Measurements from ENCODE around the gene APBA1.

DNA sequence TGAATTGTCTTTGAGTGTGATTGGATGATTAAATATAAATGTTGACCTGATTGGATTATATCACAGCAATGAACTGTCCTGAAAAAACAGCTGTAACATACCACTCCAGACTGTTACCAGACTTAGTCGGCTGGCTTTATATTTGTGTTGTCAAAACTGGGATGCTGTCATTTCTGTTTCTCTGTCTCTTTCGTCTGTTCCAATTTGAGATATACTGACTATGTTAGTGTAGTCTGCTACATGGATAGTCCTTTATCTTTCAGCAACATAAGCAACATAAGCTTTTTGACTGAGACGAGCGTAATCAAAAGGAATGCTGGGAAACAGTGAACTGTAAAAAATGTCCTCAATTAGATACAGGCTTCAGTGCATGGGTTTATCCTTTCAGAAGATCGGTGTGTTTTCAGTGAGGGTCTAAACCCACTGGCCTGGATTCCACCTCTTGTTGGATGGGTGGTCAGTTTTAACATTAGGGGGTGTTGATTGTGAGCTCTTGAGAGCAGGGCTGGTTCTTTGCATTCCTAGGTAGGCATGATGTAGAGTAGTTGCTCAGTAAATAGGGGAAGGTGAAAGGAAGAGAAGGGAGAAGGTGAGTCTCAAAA, 13.3 kb downstream of the TJP2 start:
- PRO-cap = no peak
- RAMPAGE, long total RNA, 3 experiments = start-site peak on the plus strand in 1 of 3 experiments, centred at position 292 of the sequence, 9 reads per replicate

DNA sequence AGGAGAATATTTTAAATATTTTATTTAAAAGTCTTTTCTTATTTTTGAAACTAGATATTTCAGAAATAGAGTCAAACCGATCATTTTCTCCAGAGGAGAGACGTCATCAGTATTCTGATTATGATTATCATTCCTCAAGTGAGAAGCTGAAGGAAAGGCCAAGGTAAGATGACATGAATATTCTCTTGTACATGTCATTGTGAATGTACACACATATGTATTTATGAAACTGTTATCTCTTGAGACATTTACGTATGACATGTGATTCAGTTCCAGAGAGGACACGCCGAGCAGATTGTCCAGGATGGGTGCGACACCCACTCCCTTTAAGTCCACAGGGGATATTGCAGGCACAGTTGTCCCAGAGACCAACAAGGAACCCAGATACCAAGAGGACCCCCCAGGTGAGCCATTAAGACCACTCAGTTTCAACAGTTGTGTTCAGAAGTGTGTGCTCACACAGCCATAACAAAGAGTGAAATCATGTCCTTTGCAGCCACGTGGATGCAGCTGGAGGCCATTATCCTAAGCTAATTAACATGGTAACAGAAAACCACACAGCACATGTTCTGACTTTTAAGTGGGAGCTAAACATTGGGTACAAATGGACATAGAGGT, 53.7 kb downstream of the TJP2 start:
- PRO-cap = no peak
- RAMPAGE, long total RNA, 3 experiments = no peak in any of the 3 experiments

GRCh38 chr9:69379565-69380188, 54.7 kb downstream of the ENTREP1 start:
- PRO-cap = no peak
- RAMPAGE, long total RNA, 3 experiments = no peak in any of the 3 experiments

DNA sequence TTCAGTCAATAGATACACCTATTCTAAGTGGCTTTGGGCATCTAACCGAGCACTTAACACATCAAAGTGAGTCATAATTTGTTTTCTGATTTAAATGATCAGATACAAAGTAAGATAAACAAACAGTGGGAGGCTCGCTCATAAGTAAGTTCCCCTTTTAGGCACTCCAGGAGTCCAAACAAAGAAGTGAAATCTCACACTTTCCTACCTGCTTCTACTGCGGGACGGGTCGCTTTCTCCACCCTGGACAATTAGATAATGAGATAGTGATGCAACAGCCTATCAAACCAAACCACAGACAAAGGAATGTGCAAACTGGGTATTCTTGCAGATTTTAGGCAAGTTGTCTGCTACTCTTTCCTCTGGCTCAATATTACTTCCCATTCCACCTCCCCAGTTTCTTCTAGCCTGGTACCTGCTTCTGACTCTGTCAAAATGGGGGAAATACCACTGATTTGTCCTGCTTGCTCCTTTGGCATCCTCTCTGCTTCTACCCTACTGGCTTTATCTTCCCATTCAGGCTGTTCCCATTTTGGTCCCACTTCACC, 89.9 kb downstream of the APBA1 start:
- PRO-cap = no peak
- RAMPAGE, long total RNA, 3 experiments = no peak in any of the 3 experiments

DNA sequence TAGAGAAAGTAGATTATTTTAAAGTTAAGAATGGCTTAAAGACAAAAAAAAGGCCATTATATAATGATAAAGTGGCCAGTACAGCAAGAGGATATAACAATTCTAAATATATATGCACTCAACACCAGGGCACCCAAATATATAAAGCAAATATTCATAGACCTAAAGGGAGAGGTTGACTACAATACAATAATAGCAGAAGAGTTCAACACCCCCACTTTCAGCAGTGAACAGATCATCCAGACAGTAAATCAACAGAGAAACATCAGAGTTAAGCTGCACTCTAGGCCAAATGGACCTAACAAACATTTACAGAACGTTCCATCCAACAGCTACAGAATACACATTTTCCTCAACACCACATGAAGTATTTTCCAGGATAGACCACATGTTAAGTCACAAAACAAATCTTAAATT, 19.0 kb downstream of the APBA1 start:
- PRO-cap = no peak
- RAMPAGE, long total RNA, 3 experiments = no peak in any of the 3 experiments

GRCh38 chr9:69671686-69672798, at the start of gene APBA1:
TSS of gene APBA1 (minus strand) at chr9:69672371.
- PRO-cap = bidirectional peak, plus-strand start at chr9:69672539, minus-strand start at chr9:69672386
- RAMPAGE, long total RNA, 3 experiments = start-site peak on the minus strand in 1 of 3 experiments, at chr9:69672281-69672334 at its widest, 10 reads per replicate

- PRO-cap = unidirectional peak, minus-strand start at chr9:69805993
- RAMPAGE, long total RNA, 3 experiments = no peak in any of the 3 experiments
Observed at GRCh38 chr9:69805713-69806077, 14.9 kb upstream of the CFAP95 start.

- PRO-cap = no peak
- RAMPAGE, long total RNA, 3 experiments = no peak in any of the 3 experiments
Observed at GRCh38 chr9:70066781-70067377, 23.2 kb downstream of the MAMDC2 start.

- PRO-cap = no peak
- RAMPAGE, long total RNA, 3 experiments = no peak in any of the 3 experiments
Observed at GRCh38 chr9:70204503-70205373, 54.0 kb upstream of the SMC5 start.

- PRO-cap = no peak
- RAMPAGE, long total RNA, 3 experiments = no peak in any of the 3 experiments
Observed at GRCh38 chr9:70205385-70206007, 53.3 kb upstream of the SMC5 start.

DNA sequence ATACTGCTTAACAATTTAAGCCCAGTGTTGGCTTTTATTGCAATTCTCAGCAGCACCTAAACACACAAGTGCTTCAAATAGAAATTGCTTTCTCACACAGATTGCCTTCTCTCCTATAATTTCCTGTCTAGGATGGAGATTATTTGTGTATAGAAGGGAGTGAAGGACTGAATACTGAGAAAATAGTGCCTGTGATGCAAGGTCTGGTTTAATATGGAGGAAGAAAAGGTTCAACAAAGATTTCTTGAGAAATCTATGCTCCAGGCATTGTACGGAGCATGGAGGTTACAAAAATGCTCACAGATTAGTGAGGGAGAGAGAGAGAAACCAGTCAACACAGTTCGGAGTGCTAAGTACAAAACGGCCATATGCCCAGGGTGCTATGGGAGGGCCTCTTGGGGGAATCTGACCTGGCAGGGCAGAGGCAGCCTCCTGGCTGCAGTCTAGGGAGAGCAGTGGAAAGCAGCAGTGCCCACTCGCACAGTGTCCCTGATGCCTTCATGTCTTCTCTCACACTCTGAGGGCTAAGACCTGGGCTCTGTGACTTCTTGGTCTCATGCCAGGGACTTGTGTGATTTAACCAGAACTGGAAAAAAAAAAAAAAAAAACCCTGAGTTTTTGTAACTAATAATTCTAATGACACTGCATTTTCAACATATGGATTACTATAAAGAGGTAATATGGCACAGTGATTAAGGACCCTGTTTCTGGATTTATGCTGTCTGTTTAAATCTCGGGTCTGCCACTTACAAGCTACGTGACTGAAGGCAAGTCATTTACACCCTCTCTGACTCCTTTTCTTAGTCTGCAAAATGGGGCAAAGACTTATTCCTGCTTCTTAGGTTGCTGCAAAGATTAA, 29.7 kb upstream of the SMC5 start:
- PRO-cap = no peak
- RAMPAGE, long total RNA, 3 experiments = no peak in any of the 3 experiments

- PRO-cap = no peak
- RAMPAGE, long total RNA, 3 experiments = no peak in any of the 3 experiments
Observed at GRCh38 chr9:70407448-70407954, 7.0 kb downstream of the KLF9 start.

DNA sequence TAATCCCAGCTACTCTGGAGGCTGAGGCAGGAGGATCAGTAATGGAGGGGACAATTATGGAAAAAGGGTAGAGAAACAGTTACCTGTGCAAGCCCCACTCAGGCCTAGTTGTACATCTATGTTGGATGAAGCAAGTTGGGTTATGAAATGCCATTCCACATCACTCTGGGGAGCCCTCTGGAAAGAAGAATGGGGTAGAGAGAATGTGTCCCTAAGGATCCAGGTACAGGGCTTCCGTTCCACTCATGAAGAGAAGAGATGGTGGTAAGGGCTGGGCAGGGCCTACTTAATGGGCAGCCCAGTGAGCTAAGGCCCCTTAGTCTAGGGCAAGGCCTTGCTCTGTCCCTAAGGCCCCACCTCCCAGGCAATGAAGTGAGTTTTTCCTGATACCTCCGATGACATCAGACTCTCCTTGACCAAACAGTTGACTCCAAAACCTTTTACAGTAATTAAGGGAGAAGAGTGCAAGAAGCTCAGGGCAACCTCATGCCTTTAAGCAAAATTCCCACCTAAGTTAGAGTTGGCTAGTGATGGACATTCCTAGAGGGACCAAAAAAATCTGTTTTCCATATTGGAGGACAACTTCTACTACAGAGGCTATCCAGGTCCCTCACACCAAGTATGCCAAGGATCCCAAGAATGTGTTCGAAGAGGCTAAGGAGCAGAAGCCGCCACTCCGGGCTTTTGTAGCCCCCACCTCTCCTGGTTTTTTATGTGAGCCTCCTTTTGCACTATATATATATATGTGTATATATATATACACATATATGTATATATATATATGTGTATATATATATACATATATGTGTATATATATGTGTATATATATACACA, 6.0 kb downstream of the KLF9 start:
- PRO-cap = no peak
- RAMPAGE, long total RNA, 3 experiments = no peak in any of the 3 experiments

DNA sequence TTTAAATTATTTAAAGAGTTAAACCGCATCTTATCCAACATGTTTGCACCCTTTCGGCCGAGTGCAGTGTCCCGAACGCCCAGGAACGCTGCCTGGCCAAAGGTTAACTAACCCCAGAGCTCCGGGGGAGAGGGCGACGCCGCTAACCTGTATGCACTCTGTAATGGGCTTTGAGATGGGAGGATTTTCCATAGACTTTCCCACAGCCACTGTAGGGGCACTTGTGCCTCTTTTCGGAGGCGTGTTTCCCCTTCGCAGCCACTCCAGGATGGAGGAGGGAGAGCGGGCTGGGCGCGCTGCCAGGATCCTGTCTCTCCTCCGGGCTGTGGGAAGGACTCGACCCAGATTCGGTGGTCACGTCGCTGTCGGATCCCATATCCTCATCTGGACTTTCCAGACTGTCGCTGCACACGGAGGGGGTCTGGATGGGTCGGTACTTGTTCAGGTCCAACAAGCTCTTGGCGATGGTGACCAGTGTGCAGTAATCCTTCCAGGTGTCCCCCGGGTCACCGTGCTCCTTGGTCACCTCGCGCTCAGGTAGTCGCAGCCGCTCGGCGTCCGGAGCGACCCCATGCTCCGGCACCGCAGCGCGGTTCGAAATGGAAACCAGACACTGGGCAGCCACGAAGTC, 1.6 kb downstream of the KLF9 start:
- PRO-cap = bidirectional peak, plus-strand start at position 344 of the sequence, minus-strand start at position 270 of the sequence
- RAMPAGE, long total RNA, 3 experiments = no peak in any of the 3 experiments

DNA sequence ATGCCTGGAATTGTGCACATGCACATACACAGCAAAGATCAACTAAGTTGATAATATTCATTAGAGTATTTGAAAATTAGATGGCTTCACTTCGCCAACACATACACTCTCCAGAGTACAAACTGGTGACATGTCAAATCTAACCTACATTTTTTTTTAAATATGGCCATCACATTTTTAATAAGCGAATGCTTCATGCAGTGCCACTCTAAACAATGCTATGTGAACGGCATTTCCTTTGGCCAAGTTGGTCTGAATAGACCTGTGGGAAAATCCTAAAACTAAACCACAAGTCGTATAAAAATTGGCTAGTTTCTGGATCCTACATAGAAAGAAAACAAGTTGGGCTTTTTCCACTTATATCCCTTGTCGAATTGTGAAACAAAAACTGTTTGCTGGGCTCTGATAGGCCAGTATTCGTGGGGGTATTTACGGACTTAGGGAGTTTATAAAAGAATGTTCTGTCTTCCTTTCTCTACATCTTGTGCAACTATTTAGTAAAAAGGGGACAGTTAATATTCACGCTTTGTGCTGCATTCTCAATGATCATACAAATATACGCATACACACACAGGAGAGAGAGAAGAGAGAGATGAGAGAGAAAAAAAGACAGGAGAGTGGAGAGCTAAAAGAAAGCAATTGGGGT, 153.0 kb upstream of the KLF9 start:
- PRO-cap = bidirectional peak, plus-strand start at position 478 of the sequence, minus-strand start at position 376 of the sequence
- RAMPAGE, long total RNA, 3 experiments = no peak in any of the 3 experiments

DNA sequence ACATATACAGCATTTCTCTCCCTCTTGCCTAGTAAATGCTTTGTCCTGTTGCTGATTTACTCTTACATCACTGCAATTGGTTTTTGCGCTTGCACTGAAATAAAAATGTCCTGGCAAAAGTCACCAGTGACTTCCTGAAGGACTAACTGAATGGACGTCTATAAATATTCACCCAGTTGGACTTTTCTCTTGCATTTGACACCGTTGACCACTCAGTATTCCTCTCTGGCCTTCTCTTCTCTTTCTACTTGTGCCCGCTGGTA, 170.6 kb upstream of the KLF9 start:
- PRO-cap = no peak
- RAMPAGE, long total RNA, 3 experiments = no peak in any of the 3 experiments

GRCh38 chr9:70601377-70601994, 187.0 kb upstream of the KLF9 start:
- PRO-cap = unidirectional peak, minus-strand start at chr9:70601465; bidirectional peak, plus-strand start at chr9:70601892, minus-strand start at chr9:70601695
- RAMPAGE, long total RNA, 3 experiments = no peak in any of the 3 experiments

DNA sequence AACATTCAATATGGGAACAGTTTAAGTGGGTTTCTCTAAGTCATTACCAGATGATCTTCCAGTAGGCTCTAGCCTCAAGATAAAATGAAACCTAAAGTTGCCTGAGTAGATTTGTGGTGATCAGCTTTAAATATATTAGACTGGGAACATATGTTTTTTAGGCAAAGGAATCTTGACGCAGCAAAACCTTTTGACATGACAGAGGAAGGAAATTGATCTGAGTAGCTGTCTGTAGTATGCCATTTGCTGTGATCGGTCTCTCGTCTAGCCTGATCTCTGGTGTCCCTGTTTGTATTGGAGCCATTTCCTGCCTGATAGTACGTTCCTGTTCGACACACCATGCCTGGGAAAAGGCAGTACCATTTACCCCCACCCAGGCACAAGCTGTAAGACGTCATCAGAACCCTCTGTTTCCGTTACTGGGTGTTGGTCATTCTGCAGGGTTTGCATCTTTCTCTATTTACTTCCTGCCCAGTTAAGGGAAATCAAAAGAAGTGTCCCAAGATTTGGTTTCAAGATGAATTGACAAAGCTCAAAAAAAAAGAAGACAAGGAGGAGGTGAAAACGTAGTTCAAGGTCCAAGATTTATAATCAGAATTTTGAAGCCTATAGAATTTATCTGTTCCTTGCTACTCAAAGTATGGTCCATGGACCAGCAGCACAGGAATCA, 129.7 kb downstream of the CEMIP2 start:
- PRO-cap = bidirectional peak, plus-strand start at position 535 of the sequence, minus-strand start at position 278 of the sequence
- RAMPAGE, long total RNA, 3 experiments = no peak in any of the 3 experiments

DNA sequence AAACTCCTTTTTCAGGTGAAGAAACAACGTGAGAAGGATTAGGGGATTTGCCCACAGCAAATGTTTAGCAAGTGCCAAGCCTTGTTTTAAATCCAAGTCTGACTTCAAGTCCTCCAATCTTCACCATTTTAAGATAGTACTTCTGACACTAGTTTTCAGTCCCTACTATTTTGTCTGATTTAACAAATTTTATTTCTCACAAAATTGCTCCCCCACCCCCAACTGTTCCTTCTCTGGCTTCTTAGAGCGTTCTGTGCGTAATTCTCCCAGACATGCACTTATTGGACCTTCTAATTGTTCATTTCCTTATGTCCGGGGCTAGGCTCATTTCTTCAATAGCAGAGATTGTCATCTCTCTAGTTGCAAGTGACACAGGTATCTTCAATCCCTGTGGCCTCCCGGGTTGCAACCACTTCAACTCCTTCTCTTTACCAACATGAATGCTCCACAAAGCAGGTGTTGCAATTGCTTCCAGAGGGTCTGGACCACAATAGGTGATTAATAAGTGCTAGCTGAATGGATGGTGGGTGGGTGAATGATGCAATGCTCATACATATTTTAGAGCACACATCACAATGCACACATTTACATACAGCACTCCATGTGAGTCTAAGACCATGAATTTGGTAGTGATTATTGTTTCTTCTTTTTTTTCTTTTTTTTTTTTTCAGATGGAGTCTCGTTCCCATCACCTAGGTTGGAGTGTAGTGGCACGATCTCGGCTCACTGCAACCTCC, 2.7 kb downstream of the CEMIP2 start:
- PRO-cap = no peak
- RAMPAGE, long total RNA, 3 experiments = no peak in any of the 3 experiments

DNA sequence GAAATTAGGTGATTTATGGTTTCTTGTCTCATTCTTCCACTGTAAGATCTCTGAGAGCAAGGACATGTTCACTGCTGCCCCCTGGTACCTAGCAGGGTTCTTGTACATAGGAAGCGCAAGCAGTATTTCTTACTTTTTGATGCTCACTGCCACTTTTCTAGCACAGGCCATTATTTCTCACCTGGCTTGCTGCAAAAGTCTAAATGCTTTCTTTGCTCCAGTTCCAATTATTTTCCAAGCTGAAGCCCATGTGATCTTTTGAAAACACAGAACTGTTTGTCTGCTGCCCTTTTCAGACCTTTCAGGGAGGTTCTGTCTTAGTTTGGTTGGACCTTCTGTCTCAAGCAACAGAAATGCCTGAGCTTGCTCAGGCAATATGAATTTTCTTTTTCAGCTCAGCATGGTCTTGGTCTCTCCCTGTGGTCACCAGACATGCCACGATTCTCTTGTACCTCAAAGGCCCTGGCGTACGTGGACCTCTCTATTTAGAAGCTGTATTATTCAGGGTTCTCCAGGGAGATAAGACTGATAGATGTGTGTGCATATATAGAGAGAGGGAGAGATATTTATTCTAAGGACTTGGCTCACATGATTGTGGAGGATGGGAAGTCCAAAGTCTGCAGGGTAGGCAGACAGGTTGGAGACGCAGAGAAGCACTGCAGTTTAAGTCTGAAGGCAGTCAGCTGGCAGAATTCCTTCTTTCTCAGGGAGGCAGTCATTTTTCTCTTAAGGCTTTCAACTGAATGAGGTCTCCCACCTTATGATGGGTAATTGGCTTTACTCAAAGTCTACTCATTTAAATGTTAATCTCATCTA, 16.5 kb downstream of the C9orf57 start:
- PRO-cap = no peak
- RAMPAGE, long total RNA, 3 experiments = no peak in any of the 3 experiments